Measurements from ENCODE around the gene SLC32A1.

DNA sequence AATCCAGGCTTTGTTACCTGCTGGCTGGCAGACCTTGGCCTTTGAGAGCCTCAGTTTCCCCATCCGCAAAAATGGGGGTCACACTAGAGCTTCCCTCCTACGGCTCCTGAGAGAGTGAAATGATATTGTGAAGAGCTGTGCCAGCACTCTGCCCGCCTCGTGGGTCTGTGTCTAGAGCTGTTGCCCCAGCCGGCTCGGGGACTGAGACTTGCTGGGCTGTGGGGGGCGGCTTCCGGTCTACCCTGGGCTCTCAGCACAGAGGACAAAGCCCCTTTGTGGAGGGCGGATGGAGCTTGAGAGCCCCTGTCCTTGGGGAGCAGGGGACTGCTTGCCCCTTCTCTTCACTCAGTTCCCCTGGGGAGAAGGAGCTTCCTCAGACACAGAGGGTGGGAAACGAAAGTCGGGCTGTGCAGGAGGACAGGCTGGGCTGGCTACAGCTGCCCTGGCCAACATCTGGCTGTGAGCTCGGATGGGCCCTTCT lies 11.0 kb downstream of the SRC start:
- PRO-cap = no peak
- RAMPAGE, long total RNA, 4 experiments = no peak in any of the 4 experiments

- PRO-cap = no peak
- RAMPAGE, long total RNA, 4 experiments = no peak in any of the 4 experiments
Measured at GRCh38 chr20:37397575-37397975, 51.6 kb downstream of the SRC start.

GRCh38 chr20:37418418-37418617 lies 72.4 kb downstream of the SRC start:
- PRO-cap = no peak
- RAMPAGE, long total RNA, 4 experiments = no peak in any of the 4 experiments

DNA sequence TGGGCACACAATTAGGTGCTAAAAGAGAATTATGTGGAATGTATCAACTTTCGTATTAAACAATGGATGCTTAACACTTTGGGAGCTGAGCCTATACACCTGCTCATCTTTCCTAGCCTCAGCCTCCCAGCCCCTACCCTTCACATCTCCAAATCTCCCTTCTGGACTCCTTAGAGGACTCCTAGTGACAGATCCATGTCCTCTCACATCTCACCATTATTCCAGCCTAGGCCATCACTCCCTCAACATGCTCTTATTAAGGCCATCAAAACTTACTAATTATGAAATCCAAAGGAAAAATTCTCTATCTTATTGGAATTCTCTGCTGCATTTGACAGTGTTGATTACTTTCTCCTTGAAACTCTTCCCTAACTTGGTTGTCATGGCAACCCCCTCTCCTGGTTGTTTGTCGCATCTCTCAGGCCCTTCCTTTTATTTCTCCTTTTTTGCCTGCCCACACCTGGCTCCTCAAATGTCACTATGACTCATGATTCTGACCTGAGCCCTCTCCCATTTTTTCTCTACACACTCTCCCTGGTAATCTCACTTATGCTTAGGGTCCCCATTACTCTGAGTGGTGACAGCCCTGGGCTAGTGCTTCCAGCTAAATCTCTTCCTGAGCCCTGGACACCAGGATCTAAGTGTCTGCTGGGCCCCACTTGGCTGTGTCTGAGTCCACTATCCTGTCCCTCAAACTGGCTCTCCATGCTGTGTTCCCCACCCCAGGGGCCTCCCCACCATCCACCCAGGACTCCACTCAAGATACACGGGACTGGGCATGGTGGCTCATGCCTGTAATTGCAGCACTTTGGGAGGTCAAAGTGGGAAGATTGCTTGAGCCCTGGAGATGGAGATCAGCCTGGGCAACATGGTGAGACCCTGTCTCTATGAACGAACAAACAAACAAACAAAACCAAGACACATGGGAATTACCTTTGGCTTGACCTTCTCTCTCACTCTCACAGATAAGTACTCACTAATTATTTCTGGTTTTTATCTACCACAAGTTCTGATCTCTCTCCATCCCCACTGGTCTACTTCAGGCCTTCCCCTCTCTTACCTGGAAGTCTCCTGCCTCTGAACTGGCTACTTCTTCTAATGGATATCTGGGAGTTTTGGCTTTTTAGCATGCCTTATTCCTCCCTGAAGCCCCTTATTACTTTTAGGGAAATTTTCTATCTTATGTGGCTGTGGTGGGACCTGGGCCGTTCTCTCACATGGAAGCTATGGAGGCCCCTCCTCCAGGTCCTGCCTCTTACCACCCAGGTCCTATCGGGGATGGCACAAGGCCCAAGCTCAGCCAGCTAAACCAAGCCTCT lies 16.5 kb upstream of the NNAT start:
- PRO-cap = no peak
- RAMPAGE, long total RNA, 4 experiments = start-site peak on the minus strand in 2 of 4 experiments, centred at positions 85 to 1,314 of the sequence, 18 to 63 reads per replicate

GRCh38 chr20:37508701-37509791 lies 12.0 kb upstream of the NNAT start:
- PRO-cap = no peak
- RAMPAGE, long total RNA, 4 experiments = no peak in any of the 4 experiments

GRCh38 chr20:37518761-37519594 lies 2.1 kb upstream of the NNAT start:
- PRO-cap = no peak
- RAMPAGE, long total RNA, 4 experiments = no peak in any of the 4 experiments

DNA sequence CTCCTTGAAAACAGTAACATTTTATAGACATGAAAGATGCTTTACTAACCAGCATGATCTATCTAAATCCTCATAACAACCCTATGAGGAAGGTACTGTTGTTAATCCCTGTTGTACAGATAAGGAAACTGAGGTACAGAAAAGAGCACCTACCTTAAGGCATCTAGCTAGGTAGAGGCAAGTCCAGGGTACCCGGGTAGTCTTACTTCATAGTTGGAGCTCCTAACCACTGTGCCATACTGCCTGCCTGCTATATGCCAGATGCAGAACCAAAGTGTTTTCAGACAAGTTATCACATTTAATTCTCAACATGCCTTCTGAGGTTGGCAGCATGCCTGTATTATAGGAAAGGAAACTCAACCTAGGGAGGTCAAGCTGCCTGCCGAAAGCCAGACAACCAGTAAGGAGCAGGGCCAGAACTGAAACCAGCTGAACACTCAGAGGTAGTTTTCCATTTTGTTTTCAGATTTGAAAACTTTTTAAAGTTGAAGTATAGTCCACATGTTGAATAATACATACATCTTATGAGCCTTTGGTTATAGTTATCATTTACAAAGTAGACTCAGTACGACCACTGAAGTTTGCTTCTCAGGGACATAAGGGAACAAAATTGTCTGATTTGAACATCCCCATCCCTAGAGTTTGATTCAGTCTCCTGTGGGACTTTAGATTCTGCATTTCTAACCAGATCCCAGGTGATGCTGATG lies 5.4 kb downstream of the CTNNBL1 start:
- PRO-cap = no peak
- RAMPAGE, long total RNA, 4 experiments = no peak in any of the 4 experiments

GRCh38 chr20:37994370-37995055 lies 38.7 kb downstream of the TTI1 start:
- PRO-cap = no peak
- RAMPAGE, long total RNA, 4 experiments = no peak in any of the 4 experiments

DNA sequence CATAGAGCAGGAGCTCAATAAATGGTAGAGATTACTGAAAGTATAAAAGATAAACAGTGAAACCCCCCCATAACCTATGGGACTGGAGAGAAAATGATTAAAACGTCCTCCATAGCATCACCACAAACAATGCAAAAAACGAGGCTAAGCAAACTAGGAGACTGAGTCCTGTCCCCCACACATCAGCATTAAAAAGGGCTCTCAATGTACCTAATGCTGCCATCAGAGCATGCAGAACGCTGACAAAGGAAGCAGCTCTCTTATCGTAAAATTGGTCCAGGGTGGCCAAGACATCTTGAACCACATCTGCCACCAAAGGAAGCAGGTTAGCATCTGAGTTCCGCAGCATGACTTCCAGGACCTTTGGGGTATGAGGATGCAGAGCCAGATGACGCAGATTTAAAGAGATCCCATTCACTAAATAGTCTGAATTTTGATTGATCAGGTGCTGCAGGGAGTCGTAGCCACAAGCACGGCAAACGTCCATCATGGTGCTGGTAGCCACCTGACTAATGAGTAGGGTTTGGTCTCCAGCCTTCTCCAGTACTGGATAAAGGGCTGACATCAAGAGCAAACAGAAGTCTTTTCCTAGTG lies 21.9 kb downstream of the TTI1 start:
- PRO-cap = no peak
- RAMPAGE, long total RNA, 4 experiments = no peak in any of the 4 experiments

GRCh38 chr20:38069249-38069847 lies 35.8 kb downstream of the RPRD1B start:
- PRO-cap = no peak
- RAMPAGE, long total RNA, 4 experiments = no peak in any of the 4 experiments

DNA sequence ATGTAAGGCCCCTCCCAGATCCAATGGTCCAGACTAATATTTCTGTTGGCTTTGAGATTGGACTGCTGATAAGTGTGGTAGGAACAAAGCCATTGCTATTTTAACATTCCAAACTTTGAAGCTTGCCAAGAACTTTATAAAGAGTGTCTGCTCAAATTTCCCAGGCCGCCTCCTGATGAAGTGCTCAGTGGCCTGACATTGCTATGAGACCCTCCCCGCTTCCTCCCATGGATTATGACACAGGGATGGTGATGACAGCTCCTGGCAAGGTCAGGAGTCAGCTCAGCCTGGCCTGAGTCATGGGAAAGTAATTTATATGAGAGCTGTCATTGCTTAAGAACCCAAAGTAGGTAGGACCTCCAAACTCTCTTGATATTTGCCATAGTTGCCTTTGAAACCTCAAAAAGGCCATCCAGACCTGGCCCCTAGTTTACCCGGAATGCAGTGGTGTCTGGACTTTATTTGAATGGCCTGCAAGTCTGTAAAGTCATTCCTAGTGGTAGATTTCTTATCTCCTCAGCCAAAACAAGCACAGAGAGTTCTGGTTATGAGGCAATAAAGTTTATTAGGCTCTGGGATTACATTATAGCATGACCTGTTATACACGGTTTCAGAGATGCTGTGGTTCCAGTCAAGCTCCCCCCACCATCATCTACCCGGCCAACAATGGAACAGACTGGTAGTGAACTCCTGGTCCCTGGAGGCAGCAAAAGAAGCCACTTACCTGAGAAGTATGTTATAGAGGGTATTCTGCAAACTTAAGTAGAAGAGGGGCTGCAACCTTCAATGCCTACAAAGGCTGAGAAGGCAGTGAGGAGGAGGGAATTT lies 55.1 kb downstream of the TGM2 start:
- PRO-cap = no peak
- RAMPAGE, long total RNA, 4 experiments = no peak in any of the 4 experiments

- PRO-cap = no peak
- RAMPAGE, long total RNA, 4 experiments = no peak in any of the 4 experiments
Measured at GRCh38 chr20:38139698-38140430, 25.2 kb downstream of the TGM2 start.

GRCh38 chr20:38147688-38148446 lies 17.2 kb downstream of the TGM2 start:
- PRO-cap = no peak
- RAMPAGE, long total RNA, 4 experiments = no peak in any of the 4 experiments

DNA sequence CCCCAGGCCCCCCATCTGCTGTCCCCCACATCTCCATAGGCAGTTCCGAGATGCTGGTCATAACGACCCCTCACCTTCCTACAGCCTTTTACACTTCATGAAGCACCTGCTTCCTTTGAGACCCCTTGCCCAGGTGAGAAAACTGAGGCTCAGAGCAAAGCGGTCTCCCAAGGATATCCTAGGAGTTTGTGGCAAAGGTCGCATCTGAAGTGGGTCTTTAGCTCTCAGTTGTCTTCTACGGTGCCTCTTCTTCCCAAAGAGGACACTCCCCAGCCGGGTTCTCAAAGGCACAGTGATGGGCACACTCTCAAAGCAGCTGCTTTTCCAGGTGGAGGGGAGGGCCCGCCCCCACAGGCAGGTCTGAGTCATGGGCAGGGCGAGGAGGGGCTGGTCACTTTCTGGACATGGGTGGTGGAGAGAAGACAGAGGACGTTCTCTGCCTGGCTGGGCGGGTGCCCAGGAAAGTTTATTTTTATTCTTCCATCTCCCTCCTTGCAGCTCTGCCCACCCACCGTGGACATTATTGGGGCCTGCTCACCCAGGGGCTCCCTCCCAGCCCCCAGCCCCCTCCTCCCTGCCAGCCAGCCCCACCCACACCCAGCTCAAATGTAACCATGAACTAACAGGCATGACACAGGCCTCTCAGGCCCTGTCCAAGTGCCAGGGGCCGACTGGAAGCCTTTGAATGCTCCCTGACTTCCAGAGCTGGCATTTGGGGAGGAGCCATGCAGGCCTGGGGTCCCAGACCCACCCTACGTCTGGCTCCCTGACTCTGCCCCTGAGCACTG lies 8.2 kb downstream of the TGM2 start:
- PRO-cap = no peak
- RAMPAGE, long total RNA, 4 experiments = no peak in any of the 4 experiments

DNA sequence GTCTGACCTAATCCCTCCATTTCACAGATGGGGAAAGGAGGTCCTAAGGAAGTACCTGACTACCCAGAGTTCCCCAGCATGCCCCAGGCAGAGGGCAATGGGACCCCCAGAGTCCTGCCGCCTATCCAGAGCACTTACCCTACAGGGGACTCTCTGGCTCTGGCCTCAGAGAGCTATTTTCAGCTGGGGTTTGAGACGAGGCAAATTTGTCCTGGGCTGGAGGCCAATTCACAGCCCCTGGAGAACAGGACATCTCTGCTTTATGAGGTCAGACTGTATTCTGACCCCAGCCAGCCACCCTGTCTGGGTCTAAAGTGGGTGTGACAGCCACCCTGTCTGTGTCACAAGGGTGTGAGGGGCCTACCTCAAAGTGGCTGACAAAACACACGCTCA lies 43.9 kb upstream of the TGM2 start:
- PRO-cap = no peak
- RAMPAGE, long total RNA, 4 experiments = no peak in any of the 4 experiments

DNA sequence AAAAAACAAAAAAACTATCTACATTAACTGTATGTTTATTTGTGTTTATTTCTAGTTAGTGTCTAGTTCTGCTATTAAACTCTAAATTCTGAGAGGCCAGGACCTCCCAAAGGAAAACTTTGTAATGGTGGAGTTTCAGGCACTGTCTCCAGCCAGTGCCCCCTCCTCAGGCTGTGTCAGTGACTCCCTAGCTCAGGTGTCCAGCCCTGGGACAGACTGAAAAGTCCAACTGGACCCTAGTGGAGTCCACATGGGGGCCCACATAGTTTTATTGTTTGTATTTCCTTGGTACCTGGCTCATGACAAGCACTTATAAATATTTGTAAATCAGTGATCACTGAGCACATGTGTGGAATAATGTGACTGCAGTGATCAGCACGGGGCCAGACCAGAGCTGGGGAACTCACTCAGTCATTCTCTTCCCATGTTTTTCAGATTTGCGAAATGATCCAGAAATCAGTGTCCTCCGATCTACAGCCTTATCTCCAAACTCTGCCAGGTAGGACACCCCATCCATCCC lies 14.0 kb downstream of the LBP start:
- PRO-cap = no peak
- RAMPAGE, long total RNA, 4 experiments = no peak in any of the 4 experiments

DNA sequence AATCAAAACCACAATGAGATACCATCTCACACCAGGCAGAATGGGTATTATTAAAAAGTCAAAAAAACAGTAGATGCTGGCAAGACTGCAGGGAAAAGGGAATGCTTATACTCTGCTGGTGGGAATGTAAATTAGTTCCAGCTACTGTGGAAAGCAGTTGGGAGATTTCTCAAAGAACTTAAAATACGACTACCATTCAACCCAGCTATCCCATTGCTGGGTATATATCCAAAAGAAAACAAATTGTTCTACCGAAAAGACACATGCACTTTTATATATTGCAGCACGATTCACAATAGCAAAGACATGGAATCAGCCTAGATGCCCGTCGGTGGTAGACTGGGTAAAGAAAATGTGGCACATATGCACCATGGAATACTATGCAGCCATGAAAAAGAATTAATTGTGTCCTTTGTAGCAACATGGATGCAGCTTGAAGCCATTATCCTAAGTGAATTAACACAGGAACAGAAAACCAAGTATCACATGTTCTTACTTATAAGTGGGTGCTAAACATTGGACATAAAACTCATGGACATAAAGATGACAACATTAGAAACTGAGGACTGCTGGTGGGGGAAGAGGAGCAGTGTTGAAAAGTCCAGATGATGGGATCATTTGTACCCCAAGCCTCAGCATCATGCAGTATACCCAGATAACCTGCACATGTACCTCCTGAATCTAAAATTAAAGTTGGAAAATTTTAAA lies 32.4 kb downstream of the RALGAPB start:
- PRO-cap = no peak
- RAMPAGE, long total RNA, 4 experiments = no peak in any of the 4 experiments

- PRO-cap = no peak
- RAMPAGE, long total RNA, 4 experiments = start-site peak on the plus strand in 2 of 4 experiments, at chr20:38601867-38601886 at its widest, 106 to 191 reads per replicate
Measured at GRCh38 chr20:38601515-38602013, 20.6 kb downstream of the ADIG start.

- PRO-cap = no peak
- RAMPAGE, long total RNA, 4 experiments = no peak in any of the 4 experiments
Measured at GRCh38 chr20:38723692-38724806, at the start of gene SLC32A1. SLC32A1 (plus strand) TSS chr20:38724486.

DNA sequence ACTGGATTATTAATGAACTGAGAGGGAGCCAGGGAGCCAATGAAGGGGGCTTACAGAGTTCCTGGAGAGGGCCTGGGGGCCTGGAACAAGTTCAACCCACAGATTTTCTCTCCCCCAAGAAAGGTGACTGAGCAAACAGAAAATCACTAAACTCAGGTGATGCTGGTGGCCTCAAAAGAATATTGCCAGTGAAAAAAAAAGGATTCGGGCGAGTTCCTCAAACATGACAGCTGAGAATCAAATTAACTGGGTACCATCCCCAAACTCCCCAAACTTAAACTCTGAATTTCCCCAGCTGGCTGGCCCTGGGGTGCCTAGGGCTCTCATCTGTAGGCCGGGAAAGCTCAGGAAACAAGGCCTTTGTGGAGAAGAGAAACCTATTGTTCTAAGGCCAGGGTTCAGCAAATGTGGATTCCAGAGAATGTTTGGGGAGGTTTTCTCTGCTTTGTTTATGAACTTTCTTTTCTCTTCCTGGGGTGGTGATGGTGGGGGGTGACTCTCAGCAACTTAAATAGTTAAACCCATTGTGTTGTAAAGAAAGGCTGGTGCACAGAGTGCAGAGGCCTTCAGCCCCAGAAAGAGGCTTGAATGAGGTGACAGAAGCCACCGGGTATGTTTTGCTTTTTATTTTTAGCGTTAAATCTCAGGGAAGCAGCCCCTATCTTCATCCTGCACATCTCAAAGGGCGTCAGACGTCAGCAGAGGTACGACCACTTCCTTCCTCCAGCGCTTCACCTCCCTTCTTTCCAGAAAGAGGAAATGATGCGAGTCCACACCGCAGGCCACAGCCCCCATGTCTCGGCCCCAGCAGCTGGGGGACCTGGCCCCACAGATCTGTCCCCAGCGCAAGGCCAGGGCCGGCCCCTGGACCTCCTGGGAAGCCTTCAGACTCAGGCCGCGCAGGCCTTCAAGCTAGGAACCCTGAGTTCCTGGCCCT lies 834 bp upstream of the PPP1R16B start:
- PRO-cap = no peak
- RAMPAGE, long total RNA, 4 experiments = no peak in any of the 4 experiments